A549 (cell line): ENCODE data around the genes GDF3, NECAP1, PHC1 and KLRG1.

DNA sequence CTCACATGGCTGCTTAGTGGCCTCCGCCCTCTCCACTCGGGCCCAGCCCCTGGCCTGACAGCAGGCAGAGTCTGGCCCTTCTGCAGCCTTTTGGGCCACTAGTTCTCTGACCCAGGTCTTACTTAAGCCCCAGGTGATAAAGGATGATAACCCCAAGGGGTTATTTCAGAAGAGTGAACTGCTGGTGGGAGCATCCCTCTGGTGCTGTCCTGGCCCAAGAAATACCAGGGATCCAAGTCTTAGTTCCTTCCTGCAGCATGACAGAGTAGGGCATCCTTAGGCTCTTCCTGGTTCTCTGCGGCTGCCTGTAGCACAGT, 29.2 kb downstream of the CLSTN3 start:
- PRO-cap: no peak
CAGE:
- cytosol, long polyA plus RNA: no peak
- long polyA plus RNA: no peak
- nucleus, long polyA plus RNA: no peak

DNA sequence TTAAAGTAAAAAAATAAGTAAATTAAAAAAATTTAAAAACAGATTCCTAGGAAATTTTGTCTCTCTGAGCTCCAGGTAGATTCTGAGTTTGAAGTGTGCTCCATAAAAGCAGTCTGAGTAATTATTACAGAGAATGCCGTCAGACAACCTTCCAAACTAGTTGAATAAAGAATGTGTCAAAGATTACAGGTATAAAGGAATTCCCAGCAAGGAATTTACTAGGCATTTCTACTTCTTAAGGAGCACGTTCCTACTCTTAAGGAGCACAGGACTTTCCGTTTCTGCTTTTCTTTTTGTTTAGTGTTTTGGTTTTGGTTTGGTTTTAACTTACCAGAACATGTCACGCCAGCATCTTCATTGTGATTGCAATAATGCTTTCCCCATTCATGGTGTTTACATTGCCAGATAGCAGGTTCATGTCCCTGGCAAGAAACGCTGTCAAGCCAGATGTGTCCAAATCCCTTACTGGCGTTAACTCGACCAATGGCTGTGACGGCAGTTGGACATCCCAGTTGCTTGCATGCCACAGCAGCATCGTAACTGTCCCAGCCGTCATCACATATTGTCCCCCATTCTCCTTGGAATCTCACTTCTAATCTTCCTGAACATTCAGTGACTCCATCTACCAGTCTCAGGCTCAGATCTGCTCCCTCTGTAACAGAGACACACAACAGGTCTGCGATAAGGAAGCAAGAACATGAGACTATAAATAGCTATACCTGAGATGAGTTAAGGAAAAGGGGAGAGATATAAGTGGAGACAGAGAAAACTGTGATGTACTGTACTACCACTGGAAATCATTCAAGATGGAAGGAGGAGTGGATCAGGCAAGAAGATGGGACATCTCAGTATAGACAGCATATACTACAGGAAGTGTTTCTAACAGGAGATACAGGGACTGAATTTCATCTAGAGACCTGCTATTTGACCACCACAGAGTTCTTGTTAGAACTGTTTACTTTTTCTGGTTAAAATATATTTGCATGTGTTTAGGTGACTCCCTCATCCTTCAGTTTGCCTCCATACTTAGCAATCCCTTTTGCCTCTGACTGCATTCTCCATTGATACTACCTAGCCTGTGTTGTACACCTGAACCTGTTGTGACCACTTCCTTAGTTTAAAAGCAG, 6.7 kb downstream of the CD163 start:
- PRO-cap: no peak
CAGE:
- cytosol, long polyA plus RNA: no peak
- long polyA plus RNA: no peak
- nucleus, long polyA plus RNA: no peak

- PRO-cap: no peak
CAGE:
- cytosol, long polyA plus RNA: no peak
- long polyA plus RNA: no peak
- nucleus, long polyA plus RNA: no peak
These were observed 2.4 kb downstream of the CD163 start for GRCh38 chr12:7501047-7501632.

- PRO-cap: no peak
CAGE:
- cytosol, long polyA plus RNA: no peak
- long polyA plus RNA: no peak
- nucleus, long polyA plus RNA: no peak
These were observed 27.1 kb downstream of the APOBEC1 start for GRCh38 chr12:7638524-7639072.

DNA sequence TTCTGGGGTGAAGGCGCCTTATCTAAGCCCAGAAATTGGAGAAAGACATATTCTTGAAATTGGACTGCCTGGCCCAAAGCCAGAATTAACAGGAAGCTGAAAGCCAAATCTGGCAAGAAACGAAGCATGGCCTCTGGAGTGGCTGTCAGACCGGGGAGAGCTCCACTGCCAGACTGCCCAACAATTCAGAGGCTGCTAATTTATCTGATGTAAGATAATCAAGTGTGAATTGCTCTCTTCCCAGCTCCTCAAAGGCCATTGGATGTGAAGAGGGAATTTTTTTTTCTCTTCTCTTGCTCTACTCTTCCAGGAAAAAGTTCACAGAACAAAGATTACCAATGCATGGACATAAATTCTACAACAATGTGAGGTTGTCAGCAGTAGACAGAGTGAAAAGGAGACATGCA, at the start of gene GDF3:
TSS of gene GDF3 (minus strand) at position 175 of the 407 bp plus-strand sequence.
- PRO-cap: no peak
CAGE:
- cytosol, long polyA plus RNA: no peak
- long polyA plus RNA: no peak
- nucleus, long polyA plus RNA: no peak

DNA sequence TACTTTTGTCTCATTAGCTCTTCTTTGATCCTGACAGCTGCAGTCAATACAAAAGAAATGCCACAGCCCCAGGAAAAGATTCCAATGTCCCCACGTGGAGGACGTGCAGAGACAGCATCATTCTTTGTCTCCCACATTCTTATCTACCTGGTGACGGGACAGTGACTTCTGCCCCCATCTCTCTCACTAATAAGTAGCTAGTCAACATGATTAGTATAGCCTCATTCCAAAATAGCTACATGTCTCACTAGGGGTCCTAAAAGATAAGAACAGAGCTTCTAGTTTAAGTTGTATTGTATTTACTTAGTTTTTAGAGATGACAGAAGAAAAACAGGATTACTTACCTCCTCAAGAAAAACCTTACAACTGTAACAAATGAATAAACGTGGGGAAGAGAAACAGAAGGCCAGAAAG, 20.9 kb downstream of the SLC2A14 start:
- PRO-cap: no peak
CAGE:
- cytosol, long polyA plus RNA: no peak
- long polyA plus RNA: no peak
- nucleus, long polyA plus RNA: no peak

GRCh38 chr12:7862716-7863517, 9.8 kb downstream of the SLC2A14 start:
- PRO-cap: no peak
CAGE:
- cytosol, long polyA plus RNA: no peak
- long polyA plus RNA: no peak
- nucleus, long polyA plus RNA: no peak

GRCh38 chr12:7921001-7921647, 14.9 kb downstream of the SLC2A3 start:
- PRO-cap: no peak
CAGE:
- cytosol, long polyA plus RNA: no peak
- long polyA plus RNA: no peak
- nucleus, long polyA plus RNA: no peak

- PRO-cap: no peak
CAGE:
- cytosol, long polyA plus RNA: no peak
- long polyA plus RNA: no peak
- nucleus, long polyA plus RNA: no peak
These were observed 1.9 kb upstream of the SLC2A3 start for GRCh38 chr12:7937744-7938528.

DNA sequence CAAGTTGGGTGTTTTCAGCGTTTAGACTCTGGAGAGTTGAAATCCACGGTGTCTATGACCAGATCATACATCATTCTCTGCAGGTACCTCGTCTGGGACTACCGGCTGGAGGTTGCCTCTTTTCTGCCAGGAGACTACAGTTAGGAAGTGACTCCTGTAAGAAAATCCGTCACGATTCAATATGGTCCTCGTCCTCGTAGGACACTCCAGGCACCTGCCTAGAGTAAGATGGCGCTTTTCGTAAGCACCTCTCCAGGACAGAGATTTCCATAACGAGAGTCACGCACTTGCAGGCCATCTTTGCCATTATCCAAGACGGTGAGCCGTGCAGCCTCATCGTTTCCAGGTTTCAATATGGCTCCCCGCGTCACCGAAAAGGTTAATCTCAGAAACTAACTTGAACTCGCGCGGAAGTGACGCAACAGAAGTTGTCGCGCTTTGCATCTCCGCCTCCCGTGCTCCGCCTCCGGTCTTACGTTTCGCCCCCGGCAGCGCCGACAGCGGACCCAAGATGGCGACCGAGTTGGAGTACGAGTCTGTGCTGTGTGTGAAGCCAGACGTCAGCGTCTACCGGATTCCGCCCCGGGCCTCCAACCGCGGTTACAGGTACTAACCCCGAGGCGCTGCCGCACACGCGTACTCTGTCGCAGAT, at the start of gene NECAP1:
TSS of gene NECAP1 (plus strand) at position 497 of the 652 bp plus-strand sequence.
- PRO-cap: bidirectional peak, plus-strand start at position 500 of the sequence, minus-strand start at position 374 of the sequence
CAGE:
- cytosol, long polyA plus RNA: no peak
- long polyA plus RNA: no peak
- nucleus, long polyA plus RNA: no peak

DNA sequence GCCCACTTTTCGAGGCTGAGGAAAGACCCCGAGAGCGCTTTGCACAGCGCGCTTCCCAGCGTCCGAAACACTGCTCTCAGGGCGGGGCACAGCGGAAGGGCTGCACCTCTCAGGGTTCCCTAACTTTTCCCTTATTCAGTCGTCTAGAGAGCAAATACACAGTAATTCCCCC, 6.2 kb downstream of the FAM90A1 start:
- PRO-cap: no peak
CAGE:
- cytosol, long polyA plus RNA: no peak
- long polyA plus RNA: no peak
- nucleus, long polyA plus RNA: no peak

GRCh38 chr12:8242689-8243087, 15.3 kb upstream of the FAM90A1 start:
- PRO-cap: no peak
CAGE:
- cytosol, long polyA plus RNA: no peak
- long polyA plus RNA: no peak
- nucleus, long polyA plus RNA: no peak

DNA sequence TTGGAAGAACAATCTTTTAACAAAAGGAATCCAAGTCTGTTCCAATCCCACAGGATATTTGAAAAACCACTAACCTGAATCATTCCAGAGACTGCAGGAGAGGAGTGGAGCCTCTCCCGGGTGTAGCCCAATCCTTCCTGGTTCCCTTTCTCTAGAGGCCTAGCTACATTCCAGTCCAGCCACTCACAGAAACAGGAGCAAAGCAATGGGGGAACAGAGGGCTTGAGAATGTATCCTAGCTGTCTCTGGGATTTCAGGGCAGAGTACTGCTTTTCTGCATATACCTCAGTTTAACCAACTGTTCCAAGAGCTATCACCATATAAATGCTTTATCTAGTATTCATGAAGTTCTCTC, 4.2 kb downstream of the MFAP5 start:
- PRO-cap: no peak
CAGE:
- cytosol, long polyA plus RNA: no peak
- long polyA plus RNA: no peak
- nucleus, long polyA plus RNA: no peak

DNA sequence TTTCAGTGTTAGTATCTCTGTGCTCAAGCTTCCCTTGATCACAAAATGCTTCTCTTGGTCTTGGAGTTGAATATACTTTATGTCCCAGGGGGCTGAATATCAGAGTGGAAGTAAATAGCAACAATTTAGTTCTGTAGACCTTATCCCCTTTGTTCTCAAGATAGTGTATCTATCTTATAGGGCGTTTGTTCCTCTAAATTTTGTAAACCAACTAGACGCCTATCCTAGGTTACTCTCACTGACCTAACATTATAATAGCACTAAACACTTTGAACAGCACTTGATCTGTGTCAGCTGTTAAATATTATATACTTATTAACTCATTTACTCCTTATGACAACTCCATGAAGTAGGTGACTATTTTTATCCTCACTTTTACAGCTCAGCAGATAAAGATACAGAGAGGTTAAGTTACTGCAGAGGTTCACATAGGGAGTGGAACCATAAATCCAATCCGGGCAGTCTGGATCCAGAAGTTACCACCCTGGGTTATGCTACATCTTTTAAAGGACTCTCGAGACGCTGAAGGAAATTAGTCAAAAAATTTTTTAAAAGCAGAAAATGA, 1.5 kb upstream of the RIMKLB start:
- PRO-cap: no peak
CAGE:
- cytosol, long polyA plus RNA: no peak
- long polyA plus RNA: no peak
- nucleus, long polyA plus RNA: no peak

- PRO-cap: no peak
CAGE:
- cytosol, long polyA plus RNA: no peak
- long polyA plus RNA: no peak
- nucleus, long polyA plus RNA: no peak
These were observed 11.7 kb downstream of the RIMKLB start for GRCh38 chr12:8709297-8710024.

- PRO-cap: no peak
CAGE:
- cytosol, long polyA plus RNA: no peak
- long polyA plus RNA: no peak
- nucleus, long polyA plus RNA: no peak
These were observed 23.8 kb upstream of the PHC1 start for GRCh38 chr12:8890486-8890880.

- PRO-cap: no peak
CAGE:
- cytosol, long polyA plus RNA: no peak
- long polyA plus RNA: no peak
- nucleus, long polyA plus RNA: no peak
These were observed 1.4 kb upstream of the PHC1 start for GRCh38 chr12:8912909-8913404.

DNA sequence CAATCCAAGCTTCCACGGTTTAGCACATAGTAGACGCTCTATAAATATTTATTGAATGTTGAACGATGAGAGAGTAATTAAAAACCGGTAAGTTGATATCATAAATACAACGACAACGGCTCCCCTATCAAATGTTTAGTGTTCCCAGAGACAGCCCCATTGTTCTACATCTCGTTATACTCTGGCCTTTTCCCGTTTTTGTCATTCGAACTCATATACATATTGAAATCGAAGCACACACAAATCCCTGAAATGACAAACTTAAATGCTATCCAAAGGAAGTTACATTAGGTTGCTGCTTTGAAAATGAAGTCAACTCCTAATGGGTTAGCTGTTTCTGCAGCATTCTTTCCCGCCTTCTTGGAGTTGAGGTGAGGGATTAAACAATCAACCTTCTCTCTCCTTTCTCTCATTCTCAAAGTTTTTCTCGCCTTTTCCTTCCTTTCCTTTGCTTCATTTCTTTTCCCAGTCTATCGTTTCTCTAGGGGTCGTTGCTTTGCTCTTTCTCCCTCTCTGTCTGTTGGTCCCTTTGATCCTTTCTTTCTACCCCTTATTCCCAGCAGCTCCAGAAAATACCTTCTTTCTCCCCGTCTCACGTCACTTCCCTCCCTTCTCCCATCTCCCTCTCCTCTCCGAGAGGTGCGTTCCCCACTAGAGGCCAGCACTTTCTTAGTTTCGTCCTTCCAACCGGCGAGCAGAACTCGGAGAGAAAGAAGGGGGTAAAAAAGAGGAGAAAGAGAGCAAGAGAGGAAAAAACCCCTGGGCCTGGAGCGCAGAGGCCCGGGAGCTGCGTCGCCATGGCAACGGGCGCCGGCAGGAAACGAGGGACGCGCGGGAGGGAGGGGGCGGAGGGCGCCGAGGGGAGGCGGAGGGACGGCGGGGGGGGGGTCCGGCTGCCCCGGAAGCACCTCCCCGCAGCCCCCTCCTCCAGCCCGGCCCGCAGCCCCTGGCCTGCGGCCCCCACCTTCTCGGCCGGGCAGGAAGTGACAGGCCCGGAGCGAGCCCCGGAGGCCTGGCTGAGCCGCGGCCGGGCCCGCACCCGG, at the start of gene PHC1:
TSS of gene PHC1 (plus strand) at position 930 of the 1,043 bp plus-strand sequence.
- PRO-cap: no peak
CAGE:
- cytosol, long polyA plus RNA: no peak
- long polyA plus RNA: no peak
- nucleus, long polyA plus RNA: no peak

- PRO-cap: no peak
CAGE:
- cytosol, long polyA plus RNA: no peak
- long polyA plus RNA: no peak
- nucleus, long polyA plus RNA: no peak
These were observed 12.8 kb downstream of the PHC1 start for GRCh38 chr12:8926882-8927660.

DNA sequence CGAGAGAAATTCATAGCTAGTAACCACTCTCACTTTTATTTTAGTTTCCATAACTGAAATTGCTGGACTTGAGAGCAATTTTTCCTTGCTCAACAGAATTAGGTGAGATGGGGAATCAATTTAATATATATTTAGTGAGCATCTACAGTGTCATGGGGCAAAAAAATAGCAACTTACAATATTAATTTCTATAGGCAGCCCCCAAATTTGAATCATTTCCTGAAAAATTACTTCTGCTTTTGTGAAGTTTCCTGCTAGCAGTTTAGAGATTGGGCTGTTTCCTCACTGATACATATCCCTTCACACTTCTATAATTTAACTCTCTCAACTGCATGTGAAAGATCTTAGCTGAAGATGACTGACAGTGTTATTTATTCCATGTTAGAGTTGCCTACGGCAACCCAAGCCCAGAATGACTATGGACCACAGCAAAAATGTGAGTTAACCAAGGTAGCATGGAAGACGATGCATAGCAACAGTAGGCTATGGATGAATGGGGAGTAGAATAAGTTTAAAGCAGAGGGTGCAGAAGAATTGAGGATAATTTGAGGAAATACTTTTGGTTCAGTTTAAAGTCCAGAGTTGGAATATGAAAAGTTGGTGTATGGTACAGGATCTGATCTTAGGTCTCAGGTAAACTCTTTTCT, at the start of gene KLRG1:
TSS of gene KLRG1 (plus strand) at position 265 of the 647 bp plus-strand sequence.
- PRO-cap: no peak
CAGE:
- cytosol, long polyA plus RNA: no peak
- long polyA plus RNA: no peak
- nucleus, long polyA plus RNA: no peak